Mucosa of descending colon (tissue), 1 donor: ENCODE results near the genes CEBPA and GARRE1.

GRCh38 chr19:33054443-33055237, 10.0 kb downstream of the RHPN2 start:
- PRO-cap = bidirectional peak, plus-strand start at chr19:33054950, minus-strand start at chr19:33054726

DNA sequence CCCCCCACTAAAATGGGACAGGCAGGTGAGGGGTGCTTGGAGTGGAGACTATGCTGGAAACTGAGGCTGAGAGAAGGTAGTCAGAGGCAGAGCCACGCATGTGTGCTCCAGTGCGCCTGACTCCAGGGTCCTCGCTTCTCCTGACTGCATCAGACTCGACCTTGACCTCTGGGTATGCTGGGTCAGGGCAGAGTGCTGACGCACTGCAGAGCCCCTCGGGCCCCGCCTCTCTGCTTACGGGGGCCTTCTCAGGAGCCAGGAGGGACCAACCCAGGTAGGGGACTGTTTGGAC, 22.8 kb upstream of the SLC7A10 start:
- PRO-cap = no peak

GRCh38 chr19:33260432-33261534, 35.1 kb upstream of the SLC7A10 start:
- PRO-cap = no peak

DNA sequence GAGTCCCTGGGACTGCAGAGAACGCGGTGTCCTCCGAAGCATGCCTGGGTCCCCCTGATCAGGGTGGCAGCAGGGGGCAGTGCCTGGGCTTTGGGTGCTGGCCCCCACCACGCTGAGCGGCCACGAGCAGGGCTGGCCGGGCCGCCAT, 26.4 kb downstream of the CEBPA start:
- PRO-cap = no peak

DNA sequence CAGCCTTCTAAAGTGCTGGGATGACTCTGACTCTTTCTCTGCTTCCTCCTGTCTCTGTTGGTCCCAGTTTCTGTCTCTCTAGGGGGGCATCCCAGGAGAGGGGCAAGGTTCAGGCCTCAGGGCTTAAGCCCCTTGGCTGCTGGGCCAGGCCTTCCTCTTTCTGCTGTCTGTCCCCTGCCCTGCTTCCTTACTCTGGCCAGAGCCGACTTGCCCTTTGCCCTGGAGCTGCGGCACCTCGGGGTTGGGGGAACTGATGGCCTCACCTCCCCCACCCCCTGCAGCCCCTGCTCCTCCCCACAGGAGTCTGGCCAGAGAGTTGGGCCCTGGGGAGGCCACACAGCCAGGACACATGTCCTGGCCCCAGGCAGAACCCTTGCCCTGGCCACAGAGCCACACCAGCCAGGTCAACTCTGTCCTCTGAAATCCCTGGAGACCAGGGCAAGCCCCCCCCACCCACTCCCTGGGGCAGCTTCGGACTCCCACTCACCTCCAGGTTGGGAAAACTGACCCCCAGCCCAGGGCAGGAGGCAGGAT, 23.8 kb downstream of the CEBPA start:
- PRO-cap = no peak

DNA sequence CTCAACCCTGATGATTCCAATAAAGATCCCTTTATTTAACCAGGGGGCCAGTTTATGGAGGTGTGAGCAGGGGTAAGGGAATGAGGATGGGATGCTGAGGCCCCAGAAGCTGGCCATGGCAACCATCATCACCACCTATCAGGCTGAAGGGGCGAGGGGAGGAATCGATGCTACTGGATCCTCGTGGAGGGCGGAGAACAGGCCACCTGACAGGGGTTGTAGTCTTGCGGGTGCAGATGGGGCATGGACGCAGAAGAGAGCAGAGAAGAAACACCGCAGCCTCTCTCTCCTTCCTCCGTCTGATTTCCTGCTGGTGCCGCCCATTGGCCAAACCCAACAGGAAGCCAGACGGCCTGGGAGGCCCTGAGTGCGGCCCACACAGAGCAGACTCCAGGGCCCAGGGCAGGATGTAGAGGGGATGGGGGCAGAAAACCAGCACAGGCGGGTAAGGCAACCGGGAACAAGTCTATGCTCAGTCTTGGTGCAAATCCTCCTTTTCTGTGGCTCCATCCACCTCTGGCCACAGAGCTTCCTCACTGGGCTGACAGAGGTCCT, 15.5 kb downstream of the CEBPA start:
- PRO-cap = no peak

DNA sequence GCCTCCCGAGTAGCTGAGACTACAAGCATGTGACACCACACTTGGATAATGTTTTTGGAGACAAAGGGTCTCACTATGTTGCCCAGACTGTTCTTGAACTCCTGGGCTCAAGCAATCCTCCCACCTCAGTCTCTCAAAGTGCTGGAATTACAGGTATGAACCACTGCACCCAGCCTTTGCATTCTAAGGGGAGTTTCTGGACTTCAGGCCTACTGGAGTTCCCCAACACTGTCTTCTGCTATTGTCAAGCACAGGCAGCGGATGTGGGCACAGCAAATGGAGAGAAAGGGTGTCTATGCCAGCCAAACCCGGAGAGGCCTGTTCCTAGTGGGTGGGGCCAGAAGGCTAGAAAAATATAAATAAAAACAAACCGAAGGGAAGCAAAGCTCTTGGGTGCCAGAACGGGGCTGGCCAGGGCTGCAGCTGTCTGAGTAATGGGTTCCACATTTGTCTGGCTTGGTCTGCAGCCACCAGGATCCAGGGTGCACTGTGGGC, 6.2 kb downstream of the CEBPA start:
- PRO-cap = no peak

DNA sequence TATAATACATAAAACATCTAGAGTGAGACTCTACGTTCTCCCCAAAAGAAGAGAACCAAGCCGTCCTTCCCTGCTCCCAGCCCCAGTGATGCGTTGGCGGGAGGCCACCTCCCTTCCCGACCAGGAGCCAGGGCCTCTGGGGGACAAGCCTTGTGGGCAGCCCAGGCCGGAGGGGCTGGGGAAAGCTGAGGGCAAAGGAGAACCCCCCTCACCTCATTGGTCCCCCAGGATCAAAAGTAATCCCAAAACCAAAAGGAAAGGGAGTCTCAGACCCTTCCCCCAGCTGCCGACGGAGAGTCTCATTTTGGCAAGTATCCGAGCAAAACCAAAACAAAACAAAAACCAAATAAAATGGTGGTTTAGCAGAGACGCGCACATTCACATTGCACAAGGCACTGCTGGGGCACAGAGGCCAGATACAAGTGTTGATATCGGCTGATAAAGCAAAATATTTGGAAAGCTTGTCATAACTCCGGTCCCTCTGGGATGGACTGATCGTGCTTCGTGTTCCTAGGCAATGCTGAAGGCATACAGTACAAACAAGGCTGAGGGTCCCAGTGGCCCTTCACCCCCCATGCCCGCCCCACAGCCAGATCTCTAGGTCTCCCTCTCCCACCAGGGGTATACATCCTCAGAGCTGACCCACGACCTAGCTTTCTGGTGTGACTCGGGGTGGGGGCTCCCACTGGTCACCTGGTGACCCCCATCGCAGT, 2.2 kb downstream of the CEBPA start:
- PRO-cap = unidirectional peak, plus-strand start at position 377 of the sequence

- PRO-cap = unidirectional peak, minus-strand start at chr19:33302195; unidirectional peak, minus-strand start at chr19:33302231
These were observed 383 bp downstream of the CEBPA start for GRCh38 chr19:33301936-33302365.

GRCh38 chr19:33302366-33303023, at the start of gene CEBPA:
Gene CEBPA (minus strand): TSS chr19:33302534.
- PRO-cap = bidirectional peak, plus-strand start at chr19:33302850, minus-strand start at chr19:33302534

DNA sequence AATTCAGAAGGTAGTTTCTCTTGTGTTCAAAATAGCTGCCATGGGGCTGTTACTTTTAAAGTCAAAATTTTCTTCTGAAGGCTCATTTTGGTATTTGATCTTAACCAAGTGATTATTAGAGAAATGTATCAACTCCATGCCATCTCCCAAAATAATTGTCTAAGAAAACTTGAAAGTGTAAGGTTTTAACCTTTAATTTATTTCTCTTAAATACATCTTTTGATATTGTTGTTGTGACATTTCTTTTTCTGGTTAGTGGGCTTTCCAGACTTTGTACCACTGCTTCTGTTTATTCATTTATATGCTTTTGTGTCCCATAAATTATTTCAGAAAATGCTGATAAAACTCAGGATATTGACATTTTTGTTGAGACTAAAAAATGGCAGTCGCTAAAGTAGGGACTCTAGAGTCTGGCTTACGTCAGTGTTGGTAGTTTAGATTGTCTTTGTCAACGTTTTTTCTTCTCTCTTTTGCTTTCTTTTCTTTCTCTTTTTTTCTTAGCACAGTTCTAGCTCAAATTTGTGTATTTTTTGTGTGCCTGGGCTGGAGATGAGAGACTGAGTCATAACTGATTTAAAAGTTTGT, 7.2 kb downstream of the CEBPG start:
- PRO-cap = no peak

DNA sequence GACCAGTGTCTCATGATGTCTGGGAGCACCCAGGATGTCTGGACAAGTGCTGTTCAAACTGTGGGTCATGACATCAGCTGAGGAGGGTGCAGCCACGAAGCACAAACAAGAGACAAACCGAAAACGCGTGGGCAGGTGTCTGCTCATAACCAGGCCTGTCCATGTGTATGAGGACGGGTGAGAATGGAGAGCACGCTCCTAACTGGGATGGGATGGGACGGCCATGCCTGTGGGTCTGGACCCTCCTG, 32.6 kb downstream of the CEBPG start:
- PRO-cap = no peak

DNA sequence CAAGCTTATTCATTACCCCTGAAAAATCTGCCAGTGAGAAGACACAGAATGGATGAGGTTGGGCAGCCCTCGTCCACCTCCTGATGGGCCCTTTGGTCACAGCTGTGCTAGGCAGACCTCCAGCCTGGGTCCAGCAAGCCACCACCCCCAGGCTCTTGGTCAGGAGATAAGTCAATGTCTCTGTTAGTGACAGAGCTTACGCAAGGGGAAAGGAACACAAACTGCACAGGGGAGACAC, 19.7 kb downstream of the PEPD start:
- PRO-cap = no peak

- PRO-cap = no peak
These were observed 23.5 kb downstream of the KCTD15 start for GRCh38 chr19:33819805-33820924.

GRCh38 chr19:33883843-33884807, 87.5 kb downstream of the KCTD15 start:
- PRO-cap = no peak

- PRO-cap = no peak
These were observed 108.7 kb downstream of the KCTD15 start for GRCh38 chr19:33905215-33905874.

DNA sequence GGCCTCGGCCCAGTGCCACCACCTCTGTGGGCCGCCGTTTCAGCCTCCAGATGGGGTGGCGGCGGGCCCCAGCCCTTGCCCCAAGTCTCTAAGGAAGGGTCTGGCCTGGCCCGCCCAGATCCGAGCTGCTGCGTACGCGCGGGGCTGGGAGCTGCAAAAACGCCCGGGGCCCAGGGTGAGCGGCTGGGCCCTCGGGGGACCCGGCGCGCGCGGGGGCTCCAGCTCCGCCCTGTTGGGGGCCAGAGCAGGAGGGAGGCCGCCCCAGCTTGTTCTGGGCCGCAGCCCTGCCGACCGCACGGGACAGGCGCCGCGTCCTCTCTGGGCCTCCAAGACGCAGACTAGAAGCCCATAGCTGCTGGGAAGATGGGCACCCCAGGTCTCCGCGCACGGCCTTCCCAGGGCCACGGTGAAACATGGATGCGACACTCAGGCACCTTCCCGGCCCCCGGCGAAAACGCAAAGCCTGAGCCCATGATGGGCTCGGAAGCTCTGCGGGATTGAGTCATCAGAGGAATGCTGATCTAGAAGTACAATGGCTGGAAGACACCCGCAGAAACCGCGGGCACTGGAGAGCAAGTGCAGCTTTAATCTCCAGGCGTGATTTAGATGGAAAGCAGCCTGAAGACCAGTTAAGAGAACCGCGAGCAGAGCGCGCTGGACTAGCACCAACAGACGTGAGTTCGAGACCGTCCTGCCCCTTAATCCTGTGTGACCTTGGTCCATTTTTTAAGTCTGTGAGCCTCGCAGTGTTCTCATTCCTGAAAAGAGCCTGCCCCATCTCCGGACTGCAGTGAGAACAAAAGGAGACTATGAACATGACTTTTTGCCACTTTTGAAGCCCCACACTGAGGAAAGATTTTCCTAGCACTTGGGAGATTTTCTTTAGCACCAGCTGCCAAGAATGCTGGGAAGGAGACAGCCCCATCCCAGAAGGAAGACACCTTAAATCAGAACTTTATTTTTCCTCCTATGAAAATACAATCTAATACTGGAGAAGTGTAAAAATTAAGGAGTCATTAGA, 110.4 kb downstream of the KCTD15 start:
- PRO-cap = no peak

DNA sequence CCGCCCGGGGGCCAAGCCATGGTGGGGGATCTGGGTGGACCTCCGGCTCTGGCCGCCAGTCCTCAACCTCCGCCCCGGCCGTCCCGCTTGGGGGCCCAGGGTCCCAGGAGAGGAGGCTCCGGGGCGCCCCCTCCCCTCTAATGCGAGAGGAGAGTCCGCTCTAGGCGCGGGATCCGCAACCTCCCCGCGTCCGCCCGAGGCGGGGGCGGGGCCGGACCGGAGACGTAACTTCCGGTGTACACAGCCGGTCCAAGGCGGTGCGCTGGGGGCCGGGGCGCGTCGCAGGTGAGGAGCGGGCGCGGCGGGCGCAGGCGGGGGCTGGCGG, at the start of gene GARRE1:
GARRE1 (plus strand) TSS at position 225 of the 325 bp plus-strand sequence.
- PRO-cap = bidirectional peak, plus-strand start at position 252 of the sequence, minus-strand start at position 196 of the sequence

GRCh38 chr19:34261222-34261721, 6.9 kb downstream of the GARRE1 start:
- PRO-cap = no peak

- PRO-cap = no peak
These were observed 10.4 kb upstream of the PDCD2L start for GRCh38 chr19:34393655-34394264.